Psoas muscle (tissue), 2 donors: ENCODE data around the genes MBD3L2, TEX45 and MCOLN1.

DNA sequence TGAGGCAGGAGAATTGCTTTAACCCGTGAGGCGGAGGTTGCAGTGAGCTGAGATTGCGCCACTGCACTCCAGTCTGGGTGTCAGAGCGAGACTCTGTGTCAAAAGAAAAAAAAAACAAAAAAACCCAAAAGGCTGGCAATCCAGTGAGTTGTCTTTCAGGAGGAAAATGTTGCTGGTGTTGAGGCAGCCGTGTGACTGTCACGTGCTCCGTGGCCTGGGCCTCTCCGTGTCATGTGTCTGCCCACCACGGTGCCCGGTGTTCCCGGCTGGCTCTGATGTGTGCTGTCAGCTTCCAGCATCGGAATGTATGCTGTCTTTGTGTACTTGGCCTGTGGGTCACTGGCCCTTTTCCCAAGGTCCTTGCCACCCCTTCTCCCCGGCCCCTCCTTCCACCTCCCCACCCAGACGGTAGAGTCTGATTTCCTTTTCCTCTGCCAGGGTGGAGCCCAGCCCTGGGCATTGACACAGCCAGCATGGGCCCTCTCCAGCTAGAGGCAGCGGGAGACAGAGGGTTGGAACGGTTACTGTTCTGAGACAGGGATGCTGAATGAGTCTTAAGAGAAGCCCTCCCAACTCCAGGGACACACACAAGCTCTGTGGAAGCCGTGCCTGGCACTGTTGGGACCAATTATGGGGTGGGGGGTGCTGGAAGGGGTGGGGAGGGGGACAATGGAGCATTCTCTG lies 7.3 kb upstream of the TUBB4A start:
- PRO-cap, 2 experiments: no peak in any of the 2 experiments

DNA sequence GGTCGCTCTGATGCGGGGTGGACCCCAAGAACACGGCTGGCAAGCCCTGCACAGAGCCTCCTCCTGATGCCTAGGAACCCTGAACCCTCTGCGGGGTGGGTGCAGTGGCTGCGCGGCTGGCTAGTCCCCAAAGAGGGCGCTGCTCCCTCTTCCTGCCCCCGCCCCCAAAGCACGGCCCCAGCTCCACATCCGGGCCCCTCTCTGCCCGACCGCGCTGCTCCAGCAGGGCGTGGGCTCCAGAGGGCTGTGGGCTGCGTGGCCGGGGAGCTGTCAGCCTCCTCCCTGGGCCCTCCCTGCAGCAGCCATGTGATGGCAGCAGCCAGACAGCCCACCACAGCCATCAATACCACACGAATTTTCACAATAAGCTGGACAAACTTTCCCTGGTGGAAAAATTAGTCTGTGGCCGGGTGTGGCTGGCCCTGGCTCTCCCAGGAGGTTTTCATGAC lies 21.1 kb downstream of the TNFSF9 start:
- PRO-cap, 2 experiments: no peak in any of the 2 experiments

DNA sequence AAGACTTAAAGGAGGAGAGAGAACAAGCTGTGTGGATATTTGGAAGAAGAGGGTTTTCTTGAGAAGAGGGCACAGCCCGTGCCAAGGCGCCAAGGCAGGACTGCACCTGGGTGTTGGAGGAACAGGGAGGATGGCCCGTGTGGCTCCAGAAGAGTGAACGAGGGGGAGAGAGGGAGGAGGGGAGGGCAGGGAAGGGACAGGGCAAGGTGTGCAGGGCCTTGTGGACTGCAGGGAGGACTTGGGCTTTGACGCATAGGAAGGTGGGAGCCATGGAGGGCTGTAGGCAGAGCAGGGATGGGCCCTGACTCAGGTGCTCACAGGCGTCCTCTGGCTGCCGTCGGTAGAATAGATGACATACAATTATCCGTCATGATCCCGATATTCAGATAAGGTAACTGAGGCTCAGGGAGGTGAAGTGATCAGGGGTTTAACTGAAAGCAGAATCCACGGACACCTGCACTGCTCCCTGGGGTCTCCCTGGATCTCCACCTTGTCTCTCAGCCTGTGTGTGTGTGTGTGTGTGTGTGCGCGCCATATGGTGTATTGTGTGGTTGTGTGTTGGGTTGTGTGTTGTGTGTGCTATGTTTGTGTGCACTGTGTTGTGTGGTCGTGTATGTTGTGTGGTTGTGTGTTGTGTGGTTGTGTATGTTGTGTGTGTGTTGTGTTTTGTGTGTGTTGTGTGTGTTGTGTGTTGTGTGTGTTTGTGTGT lies 3.4 kb downstream of the C3 start:
- PRO-cap, 2 experiments: no peak in any of the 2 experiments

DNA sequence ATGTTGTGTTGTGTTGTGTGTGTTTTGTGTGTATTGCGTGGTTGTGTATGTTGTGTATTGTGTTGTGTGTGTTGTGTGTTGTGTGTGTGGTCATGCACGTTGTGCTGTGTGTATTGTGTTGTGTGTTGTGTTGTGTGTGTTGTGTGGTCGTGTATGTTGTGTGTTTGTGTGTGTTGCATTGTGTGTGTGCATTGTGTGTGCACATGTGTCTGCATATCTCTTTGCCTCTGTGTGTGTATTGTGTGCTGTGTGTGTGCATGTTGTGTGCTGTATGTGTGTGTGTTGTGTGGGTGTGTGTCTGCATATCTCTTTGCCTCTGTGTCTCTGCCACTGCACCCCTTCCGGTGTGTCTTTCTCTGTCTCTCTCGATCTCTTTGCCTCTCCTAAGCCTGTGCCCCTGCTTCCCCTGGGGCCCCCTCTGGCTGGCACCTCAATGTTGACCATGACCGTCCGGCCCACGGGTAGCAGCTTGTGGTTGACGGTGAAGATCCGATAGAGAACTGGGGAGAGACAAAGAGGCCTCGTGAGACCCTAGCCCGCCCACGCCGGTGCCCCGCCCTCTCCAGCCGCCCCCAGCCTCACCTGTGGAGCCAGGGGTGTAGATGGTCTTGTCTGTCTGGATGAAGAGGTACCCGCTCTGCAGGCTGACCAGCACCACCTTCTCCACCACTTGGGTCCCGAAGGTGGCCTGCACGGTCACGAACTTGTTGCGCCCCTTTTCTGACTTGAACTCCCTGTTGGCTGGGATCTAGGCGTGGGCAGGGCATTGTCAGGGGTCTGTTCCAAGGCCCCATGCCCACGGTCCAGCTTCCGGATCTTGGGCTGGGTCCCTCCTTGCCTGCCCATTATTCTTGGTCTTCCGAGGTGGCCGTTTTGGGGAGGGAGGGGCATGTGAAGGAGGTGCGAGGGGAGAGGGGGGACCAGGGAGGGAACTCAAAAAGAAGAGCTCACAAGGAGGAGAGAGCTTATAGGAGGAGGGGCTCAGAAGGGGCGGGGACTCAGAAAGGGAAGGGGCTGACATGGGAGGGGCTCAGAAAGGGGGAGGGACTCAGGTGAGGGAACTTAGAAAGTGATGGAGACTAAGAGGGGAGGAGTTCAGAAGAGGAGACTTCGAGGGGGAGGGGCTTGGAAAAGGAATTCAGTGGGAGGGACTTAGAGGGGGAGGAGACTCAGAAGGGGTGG lies 2.4 kb downstream of the C3 start:
- PRO-cap, 2 experiments: no peak in any of the 2 experiments

- PRO-cap, 2 experiments: no peak in any of the 2 experiments
Measured at GRCh38 chr19:6863481-6864021, 23.8 kb upstream of the ADGRE1 start.

- PRO-cap, 2 experiments: no peak in any of the 2 experiments
Measured at GRCh38 chr19:7006147-7006915, 14.9 kb downstream of the MBD3L2B start.

DNA sequence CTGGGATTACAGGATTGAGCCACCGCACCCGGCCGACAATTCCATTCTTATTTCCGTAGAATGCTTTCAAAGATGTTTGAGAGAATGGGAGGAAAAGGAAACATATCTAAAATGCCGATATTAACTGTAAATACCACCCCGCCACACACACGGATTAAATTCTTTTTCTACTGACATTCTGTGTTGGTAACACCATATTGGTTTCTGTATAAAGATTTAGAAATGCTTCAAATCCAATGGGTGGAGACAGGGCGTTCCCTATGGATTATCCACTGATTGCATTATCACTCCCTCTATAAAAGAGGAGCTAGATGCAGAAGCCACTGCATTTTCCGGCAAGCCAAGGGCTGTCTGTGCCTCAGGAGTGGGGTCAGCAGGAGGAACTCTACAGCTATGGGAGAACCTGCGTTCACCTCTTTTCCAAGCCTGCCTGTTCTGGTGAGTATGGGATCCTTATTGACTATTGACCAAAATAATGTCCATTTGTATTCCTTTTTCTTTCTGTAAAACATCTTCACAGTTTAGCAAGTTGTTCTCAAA lies at the start of gene MBD3L2:
Gene MBD3L2, plus strand, starts transcription at position 341 of the 540 bp plus-strand sequence.
- PRO-cap, 2 experiments: no peak in any of the 2 experiments

- PRO-cap, 2 experiments: no peak in any of the 2 experiments
Measured at GRCh38 chr19:7112882-7113716, 43.6 kb downstream of the ZNF557 start.

DNA sequence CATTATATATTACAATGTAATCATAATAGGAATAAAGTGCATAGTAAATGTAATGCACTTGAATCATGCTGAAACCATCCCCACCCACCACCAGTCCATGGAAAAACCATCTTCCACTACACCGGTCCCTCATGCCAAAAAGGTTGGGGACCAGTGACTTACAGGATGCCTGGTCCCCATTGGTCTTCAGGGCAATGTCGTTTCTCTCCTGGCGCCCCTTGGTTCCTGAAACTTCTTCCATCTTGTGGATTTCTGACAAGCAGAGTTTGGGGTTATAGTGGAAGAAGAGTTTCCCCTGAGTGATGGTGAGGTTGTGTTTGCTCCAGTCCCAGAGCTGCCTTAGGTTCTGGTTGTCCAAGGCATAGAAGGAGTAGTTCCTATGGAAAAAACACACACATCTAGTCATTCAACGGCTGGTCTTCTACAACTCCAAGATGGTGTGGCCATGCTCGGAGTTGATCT lies 100.9 kb downstream of the ZNF557 start:
- PRO-cap, 2 experiments: no peak in any of the 2 experiments

DNA sequence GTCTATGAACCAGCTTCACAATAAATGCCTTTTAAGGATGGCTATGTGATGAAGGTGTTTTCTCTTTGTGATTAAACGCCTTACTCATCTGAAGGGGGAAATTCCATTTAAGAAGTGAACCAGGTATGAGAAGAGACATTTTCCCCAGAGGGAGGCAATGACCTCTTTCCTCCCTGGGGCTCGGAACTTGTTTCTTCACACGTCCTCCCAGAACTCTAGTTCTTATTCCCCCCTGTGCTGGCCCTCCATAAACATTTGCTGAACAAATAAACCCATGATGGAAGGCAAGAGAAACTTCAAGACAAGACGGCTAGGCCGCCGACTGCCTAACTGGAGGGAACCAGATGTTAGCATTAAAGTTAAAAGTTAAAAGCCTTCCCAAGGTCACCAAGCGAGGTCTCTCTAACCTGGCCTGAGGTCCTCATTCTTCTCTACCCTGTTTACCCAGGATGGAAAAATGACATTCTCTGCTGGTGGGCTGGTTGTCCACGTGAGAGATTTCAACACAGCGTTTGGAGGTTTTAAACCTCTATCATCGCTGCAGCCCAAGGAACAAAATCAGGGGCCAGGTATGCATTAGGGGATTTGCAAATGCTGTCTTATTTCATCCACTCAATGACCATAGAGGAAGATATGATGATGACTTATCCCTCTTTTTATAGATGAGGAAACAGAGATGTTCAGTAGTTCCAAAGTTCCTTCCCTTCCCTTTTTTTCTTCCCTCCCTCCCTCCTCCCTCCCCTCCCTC lies 80.0 kb downstream of the INSR start:
- PRO-cap, 2 experiments: no peak in any of the 2 experiments

DNA sequence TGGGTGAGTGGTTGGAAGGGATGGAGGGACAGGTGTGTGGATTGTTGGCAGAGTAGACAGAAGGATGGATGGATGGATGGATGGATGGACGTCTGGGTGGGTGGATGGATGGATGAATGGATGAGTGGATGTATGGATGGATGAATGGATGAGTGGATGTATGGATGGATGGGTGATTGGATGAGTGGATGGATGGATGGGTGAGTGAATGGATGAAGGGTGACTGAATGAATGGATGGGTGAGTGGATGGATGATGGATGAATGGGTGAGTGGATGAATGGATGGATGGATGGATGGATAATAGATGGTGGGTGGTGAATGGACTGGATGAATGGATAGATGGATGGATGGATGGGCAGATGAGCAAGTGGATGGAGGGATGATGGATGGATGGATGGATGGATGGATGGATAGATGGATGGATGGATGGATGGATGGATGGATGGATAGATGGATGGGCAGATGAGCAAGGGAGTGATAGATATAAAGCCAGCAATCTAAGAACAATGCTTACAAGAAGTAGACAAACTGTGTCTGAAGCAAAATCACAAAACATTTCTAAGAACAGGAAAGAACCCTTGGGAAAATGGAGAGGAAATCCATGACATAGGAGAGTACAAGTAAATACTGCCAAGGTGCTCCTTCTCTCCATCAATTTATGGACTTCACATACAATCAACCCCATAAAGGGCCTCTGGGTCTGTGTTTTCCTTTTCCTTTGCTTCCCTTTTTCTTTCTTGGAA lies 65.1 kb downstream of the INSR start:
- PRO-cap, 2 experiments: no peak in any of the 2 experiments

GRCh38 chr19:7255497-7256011 lies 38.7 kb downstream of the INSR start:
- PRO-cap, 2 experiments: no peak in any of the 2 experiments

GRCh38 chr19:7333666-7334268 lies 15.0 kb upstream of the ARHGEF18 start:
- PRO-cap, 2 experiments: no peak in any of the 2 experiments

DNA sequence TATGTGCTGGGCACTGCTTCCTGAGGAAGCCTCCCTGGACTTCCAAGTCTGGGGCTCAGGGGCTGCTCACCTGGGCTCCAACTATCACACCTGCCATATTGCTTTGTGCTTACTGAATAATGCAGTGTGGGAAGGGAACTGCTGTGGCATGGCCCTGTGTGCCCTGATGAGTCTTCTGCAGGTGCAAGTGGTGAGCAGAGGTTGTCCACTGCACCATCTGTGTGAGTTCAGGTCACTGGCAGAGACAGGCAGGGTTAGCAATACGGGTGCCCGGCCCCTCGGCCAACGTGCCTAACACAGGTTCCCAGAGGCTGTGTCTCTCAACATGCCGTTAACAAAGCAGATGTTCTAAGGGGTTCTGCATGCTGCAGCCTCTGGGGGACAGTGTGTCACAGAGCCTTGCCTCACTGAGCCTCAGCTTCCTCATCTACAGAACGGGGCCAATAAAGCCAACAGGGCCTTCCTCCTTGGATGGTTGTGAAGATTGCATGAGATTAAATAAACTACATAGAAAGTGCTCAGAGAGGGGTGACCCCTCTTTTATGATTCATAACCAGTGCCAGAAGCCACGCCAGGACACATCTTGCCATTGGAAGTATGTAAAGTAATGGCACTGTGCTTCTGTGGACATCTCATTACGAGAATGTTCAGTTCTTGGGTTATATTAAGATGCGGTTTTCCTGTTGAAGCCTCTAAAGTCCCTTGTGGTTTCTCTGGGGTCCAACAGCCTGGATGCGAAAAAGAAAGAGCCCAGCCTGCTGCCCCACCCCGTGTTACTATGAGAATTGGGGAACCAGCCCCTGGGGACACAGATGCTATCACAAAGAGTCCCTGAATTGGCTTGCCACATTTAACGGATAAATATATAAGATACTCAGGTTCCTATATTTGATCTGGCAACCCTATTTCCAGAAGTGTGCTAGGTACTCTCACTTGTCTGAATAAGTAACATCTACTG lies 11.2 kb upstream of the ARHGEF18 start:
- PRO-cap, 2 experiments: no peak in any of the 2 experiments

DNA sequence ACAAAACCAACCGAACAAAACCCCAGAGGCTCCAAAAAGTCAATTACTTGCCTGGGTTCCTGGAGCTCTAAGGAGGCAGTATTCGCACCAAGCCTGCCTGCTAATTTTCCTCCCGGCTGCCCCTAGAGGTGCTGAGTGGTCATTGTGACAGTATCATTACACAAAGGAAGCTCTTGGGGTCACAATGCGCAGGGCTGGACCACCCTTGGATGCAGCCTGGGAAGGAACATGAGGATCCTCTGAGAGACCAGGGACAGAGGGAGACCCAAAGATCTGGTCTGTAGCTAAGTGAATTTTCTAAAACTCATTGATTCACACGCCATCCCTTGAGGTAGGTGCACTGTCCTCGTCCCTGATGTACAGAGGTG lies at the start of gene TEX45:
Gene TEX45, plus strand, starts transcription at position 197 of the 368 bp plus-strand sequence.
- PRO-cap, 2 experiments: no peak in any of the 2 experiments

DNA sequence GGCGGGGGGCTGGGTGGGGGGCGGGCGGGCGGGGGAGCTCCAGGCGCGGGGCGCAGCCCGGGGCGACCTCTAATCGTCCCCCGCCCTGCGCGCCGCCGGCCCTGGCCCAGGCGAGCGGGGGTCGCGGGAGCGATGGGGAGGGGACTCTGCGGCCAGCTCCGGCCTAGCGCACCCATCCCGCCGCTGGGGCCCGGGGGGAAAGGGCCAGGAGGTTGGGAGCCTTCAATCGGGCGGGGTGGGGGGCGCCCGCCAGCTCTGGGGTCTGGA lies 311 bp downstream of the ZNF358 start:
- PRO-cap, 2 experiments: no peak in any of the 2 experiments

- PRO-cap, 2 experiments: peak in 2 of 2 experiments; most common plus-strand start chr19:7522650 (in 1); most common minus-strand start chr19:7522480 (in 1)
Measured at GRCh38 chr19:7522097-7522878, at the start of gene MCOLN1. MCOLN1 (plus strand) TSS chr19:7522624.

DNA sequence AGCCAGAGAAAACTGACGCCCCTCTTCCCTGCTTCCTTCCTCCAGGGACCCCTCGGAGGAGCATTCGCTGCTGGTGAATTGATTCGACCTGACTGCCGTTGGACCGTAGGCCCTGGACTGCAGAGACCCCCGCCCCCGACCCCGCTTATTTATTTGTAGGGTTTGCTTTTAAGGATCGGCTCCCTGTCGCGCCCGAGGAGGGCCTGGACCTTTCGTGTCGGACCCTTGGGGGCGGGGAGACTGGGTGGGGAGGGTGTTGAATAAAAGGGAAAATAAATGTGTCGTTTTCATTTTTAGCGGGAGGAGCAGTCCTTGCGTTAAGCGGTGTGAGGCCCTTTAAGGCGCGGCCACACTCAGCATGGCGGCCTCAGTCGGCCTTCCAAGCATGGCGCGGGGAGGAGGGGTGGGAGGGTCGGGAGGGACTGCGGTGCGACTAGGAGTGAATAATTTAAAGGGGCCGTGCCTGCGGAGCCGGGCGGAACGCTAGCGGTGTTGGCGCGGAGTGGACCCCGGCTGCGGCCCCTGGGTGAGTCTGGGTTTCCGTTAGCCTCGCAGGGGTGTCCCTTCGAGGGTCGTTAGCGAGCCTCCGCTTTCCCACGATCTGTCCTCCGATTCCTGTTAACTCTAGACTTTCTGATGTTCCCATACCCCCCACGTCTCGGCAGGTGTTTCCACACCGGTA lies 1.7 kb upstream of the PNPLA6 start:
- PRO-cap, 2 experiments: peak in 1 of 2 experiments; most common plus-strand start position 451 of the sequence (in 1); most common minus-strand start position 348 of the sequence (in 1)

- PRO-cap, 2 experiments: no peak in any of the 2 experiments
Measured at GRCh38 chr19:7605062-7605817, 9.6 kb downstream of the CAMSAP3 start.

DNA sequence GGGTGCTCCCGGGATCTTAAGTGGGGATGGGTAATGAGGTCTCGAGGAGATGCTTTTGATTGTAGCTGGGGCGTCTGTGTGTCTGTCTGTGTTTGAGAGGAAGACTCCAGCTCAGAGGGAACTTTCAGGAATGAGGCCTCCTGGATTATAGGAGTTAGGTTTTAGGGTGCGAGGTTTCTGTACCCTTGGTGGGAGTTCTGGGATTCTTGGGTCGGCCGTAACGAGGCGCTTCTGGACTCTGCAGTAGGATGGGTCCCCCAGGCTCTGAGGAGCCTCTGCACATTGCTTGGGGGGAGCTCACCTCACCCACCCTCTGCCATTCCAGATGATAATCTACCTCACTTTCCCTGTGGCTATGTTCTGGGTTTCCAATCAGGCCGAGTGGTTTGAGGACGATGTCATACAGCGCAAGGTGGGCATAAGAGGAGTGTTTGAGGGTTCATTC lies 677 bp downstream of the PET100 start:
- PRO-cap, 2 experiments: no peak in any of the 2 experiments